ENCODE measurements around a stretch of chr6.

- PRO-cap, 2 experiments: no peak in any of the 2 experiments
- RAMPAGE, long total RNA, 5 experiments: no peak in any of the 5 experiments
Measured at GRCh38 chr6:89186526-89186889, 30.6 kb downstream of the GABRR1 start.

DNA sequence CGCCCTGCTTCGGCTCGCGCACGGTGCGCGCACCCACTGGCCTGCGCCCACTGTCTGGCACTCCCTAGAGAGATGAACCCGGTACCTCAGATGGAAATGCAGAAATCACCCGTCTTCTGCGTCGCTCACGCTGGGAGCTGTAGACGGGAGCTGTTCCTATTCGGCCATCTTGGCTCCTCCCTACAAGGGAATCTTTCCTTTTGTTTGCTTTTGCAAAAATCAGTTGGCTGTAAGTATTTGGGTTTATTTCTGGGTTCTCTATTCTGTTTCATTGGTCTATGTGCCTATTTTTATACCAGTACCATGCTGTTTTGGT, 13.9 kb upstream of the GABRR1 start:
- PRO-cap, 2 experiments: no peak in any of the 2 experiments
- RAMPAGE, long total RNA, 5 experiments: no peak in any of the 5 experiments

DNA sequence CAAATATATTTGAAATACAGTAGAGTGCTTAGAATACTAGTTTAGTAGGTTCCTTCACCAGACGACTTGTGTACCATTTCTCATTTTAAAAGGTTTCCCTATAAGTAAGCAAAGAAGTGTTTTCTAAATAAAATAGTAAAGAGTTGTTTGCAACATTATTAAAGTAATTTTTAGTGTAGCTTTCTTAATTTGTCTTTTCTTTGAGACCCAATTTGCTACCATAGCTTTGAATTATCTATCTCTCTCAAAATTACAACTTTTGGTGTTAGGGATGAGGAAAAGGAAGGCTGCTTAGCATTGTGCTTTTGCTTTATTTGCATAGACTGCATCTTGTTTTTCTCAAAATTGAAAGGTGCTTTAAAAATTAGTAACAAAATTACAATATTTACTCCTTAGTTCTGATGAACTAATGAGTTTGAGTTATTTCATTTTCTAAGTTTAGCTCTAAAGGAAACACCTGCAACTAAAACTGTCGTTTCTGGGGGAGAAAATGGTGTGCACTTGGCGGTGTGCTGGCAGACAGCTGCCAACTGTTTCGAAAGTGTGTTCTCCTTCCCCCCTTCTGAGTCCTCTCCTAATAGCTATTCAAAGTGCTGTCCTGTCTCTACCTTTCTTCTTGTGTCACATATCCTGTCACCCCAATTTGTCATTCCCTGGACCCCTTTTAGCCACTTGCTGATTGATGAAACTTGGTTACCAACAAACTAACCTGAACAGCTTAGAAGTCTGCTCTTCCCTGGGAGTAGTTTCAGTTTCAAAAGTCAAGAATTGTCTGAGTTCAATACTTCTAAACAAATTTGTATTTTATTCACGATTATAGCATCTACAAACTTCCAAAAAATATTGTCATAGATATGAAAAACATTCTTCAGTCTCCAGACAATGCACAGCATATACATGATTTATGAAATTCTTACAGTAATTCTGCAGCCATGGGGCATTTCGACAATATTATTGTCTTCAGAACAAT, 4.8 kb upstream of the UBE2J1 start:
- PRO-cap, 2 experiments: no peak in any of the 2 experiments
- RAMPAGE, long total RNA, 5 experiments: no peak in any of the 5 experiments

DNA sequence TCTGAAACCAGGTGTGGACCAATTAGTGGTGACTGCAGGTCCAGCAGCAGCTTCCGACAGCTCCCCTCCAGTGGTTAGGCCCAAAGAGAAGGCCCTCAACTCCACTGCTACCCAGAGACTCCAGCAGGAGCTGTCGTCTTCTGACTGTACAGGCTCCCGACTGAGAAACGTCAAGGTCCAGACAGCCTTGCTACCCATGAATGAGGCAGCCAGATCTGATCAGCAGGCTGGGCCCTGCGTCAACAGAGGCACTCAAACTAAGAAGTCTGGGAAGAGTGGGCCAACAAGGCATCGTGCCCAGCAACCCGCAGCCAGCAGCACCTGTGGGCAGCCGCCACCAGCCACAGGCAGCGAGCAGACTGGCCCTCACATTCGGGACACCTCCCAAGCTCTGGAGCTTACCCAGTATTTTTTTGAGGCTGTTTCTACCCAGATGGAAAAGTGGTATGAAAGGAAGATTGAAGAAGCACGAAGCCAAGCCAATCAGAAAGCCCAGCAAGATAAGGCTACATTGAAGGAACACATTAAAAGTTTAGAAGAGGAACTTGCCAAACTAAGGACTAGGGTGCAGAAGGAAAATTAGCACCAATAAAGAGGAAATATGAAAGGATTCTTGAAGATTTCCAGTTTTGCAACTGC, 8.0 kb downstream of the LYRM2 start:
- PRO-cap, 2 experiments: no peak in any of the 2 experiments
- RAMPAGE, long total RNA, 5 experiments: no peak in any of the 5 experiments

DNA sequence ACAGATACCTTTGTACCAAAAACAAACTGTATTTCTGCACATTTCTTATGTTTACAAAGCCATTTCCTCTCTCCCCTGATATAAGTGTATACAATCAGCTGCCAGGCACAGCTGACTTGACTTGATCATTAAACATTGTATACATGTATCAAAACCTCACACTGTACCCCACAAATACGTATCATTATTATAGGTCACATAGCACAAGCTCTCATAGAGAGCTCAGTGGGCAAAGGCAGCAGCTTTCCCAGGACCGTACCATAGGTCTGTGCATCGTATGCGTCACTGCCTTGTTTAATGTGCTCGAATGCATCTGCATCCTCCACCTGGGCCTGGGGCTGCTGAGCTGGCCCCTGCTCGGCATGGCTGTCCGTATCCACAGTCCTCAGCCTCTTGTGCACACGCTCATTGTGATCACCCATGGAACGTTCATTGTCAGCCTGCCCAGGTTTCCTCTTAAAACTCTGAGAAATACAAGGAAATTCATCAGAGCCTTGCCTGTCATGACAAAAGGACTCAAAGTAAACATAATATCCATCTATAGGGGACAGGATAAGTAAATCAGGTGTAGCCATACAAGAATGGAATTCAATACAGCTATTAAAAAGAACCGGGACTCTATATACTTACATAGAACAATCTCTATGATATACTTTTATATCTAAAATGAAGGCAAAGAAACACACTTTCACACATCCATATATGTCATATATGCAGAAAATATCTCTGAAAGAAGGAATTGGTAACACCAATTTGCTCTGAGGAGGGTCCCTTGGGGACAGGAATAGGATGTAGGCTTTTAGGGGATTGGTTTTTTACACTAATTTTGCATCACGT, 17.2 kb upstream of the LYRM2 start:
- PRO-cap, 2 experiments: no peak in any of the 2 experiments
- RAMPAGE, long total RNA, 5 experiments: no peak in any of the 5 experiments

DNA sequence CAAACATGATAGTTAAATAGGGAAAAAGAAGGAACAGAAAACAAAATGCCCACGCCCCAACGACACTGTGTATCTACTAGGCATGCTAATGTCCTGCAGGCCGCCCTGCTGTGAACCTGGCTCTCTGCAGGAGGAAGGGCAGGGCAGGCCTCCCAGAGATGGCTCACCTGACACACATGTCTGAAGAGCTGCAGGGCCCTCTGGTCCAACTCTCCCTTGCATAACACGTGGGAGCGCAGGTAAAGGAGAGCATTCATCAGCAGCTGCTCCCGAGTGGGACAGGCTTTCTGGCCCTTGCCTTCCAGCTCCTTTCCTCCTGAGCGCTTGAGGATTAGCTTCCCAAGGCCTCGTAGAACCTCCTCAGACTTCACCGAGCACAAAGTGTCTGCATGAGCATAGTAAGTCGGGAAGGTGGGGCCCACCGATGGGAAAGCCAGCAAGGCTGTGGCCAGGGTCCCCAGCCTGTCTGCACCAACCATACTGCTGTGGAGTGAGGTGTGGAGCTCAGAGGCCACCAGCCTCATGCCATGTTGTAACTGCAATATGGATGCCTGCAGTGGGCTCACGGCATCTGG, 53.8 kb upstream of the LYRM2 start:
- PRO-cap, 2 experiments: no peak in any of the 2 experiments
- RAMPAGE, long total RNA, 5 experiments: no peak in any of the 5 experiments

- PRO-cap, 2 experiments: no peak in any of the 2 experiments
- RAMPAGE, long total RNA, 5 experiments: no peak in any of the 5 experiments
Measured at GRCh38 chr6:90000757-90001510, 106.7 kb downstream of the GJA10 start.

DNA sequence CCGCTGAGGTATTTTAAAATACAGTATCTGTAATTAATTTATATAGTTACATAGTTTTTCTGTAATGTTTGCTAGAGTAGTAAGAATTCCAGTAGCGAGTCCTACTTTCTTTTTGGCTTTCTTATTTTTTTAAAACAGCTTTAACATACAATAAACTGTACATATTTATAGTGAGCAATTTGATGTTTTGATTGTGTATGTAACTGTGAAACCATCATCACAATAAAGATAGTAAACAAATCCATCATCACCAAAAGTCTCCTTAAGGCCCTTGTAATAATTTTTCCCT, 115.6 kb downstream of the GJA10 start:
- PRO-cap, 2 experiments: no peak in any of the 2 experiments
- RAMPAGE, long total RNA, 5 experiments: no peak in any of the 5 experiments

GRCh38 chr6:90083862-90084485, 189.7 kb downstream of the GJA10 start:
- PRO-cap, 2 experiments: no peak in any of the 2 experiments
- RAMPAGE, long total RNA, 5 experiments: no peak in any of the 5 experiments

- PRO-cap, 2 experiments: no peak in any of the 2 experiments
- RAMPAGE, long total RNA, 5 experiments: no peak in any of the 5 experiments
Measured at GRCh38 chr6:90108075-90108359, 188.6 kb downstream of the BACH2 start.

GRCh38 chr6:90233801-90234396, 62.7 kb downstream of the BACH2 start:
- PRO-cap, 2 experiments: no peak in any of the 2 experiments
- RAMPAGE, long total RNA, 5 experiments: no peak in any of the 5 experiments

DNA sequence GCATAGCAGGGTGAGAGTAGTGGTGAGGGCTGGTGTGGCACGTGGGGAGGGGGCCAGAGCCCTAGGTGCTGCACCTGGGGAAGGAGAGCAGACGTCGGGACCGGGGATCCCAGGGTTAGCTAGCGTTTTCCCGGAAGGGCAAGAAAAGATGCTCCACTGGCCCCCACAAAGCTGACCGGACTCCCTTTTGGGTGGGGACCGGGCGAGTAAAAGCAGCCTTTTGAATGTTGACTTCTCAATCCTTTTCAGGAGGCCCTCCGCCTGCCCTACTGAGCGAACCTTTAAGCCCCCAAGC, 540 bp upstream of the BACH2 start:
- PRO-cap, 2 experiments: no peak in any of the 2 experiments
- RAMPAGE, long total RNA, 5 experiments: no peak in any of the 5 experiments

GRCh38 chr6:90376236-90376511, 79.5 kb upstream of the BACH2 start:
- PRO-cap, 2 experiments: peak in 2 of 2 experiments; most common plus-strand start chr6:90376337 (in 1)
- RAMPAGE, long total RNA, 5 experiments: no peak in any of the 5 experiments

GRCh38 chr6:90425127-90425536, 128.5 kb upstream of the BACH2 start:
- PRO-cap, 2 experiments: no peak in any of the 2 experiments
- RAMPAGE, long total RNA, 5 experiments: no peak in any of the 5 experiments

DNA sequence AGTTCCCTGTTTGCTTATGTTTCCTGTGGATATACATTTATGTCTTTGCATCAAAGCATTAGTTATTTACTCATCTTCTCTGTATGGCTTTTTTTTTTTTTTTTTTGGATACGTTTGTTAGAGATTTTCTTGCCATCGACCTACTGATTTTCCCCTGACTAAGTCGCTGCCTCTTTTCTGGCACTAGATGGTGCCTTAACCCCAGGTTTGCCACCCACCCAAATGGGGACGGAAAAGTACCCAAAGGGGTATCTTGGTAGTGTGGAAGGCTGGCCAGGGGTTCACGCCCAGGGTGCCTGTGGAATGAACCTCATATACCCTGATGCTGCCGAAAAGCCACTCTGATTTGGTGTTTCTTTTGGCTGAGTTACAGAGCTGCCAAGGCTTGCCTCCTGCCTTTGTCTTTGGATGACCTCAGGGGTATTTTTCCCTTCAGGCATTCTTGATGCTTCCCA, 78.2 kb downstream of the MAP3K7 start:
- PRO-cap, 2 experiments: no peak in any of the 2 experiments
- RAMPAGE, long total RNA, 5 experiments: no peak in any of the 5 experiments

DNA sequence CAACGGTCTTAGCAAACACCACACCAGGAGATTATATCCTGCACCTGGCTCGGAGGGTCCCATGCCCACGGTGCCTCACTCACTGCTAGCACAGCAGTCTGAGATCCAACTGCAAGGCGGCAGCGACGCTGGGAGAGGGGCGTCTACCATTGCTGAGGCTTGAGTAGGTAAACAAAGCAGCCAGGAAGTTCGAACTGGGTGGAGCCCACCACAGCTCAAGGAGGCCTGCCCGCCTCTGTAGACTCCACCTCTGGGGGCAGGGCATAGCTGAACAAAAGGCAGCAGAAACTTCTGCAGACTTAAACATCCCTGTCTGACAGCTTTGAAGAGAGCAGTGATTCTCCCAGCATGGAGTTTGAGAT, 24.5 kb downstream of the MAP3K7 start:
- PRO-cap, 2 experiments: no peak in any of the 2 experiments
- RAMPAGE, long total RNA, 5 experiments: no peak in any of the 5 experiments

DNA sequence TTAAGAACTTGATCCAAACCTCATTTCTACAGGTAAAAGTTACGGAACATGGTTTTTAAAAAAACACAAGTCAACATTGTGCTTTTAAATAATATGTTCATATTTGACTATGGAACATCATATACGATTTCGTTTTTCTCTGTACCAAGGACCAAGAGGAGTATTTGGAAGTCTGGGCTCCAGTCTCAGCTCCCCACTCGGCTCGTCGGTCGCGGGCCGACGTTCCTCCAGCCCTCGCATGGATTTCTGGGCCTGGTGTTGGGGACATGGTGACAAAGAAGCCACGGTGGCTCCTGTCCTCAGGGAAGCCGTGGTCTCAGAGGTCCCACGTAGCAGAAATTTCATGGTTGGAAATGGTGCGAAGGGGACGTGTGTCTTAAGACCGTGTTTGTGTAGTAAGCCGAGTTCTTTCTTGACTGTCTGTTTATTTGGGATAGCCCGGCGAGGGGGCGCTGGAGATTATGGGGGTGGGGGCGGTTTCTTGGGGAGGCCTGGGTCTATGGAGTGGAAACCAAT, 23.3 kb upstream of the MAP3K7 start:
- PRO-cap, 2 experiments: no peak in any of the 2 experiments
- RAMPAGE, long total RNA, 5 experiments: no peak in any of the 5 experiments

GRCh38 chr6:93417038-93417940, 2.1 kb downstream of the EPHA7 start:
- PRO-cap, 2 experiments: no peak in any of the 2 experiments
- RAMPAGE, long total RNA, 5 experiments: no peak in any of the 5 experiments

GRCh38 chr6:96836668-96836834, 726 bp downstream of the GPR63 start:
- PRO-cap, 2 experiments: no peak in any of the 2 experiments
- RAMPAGE, long total RNA, 5 experiments: no peak in any of the 5 experiments

GRCh38 chr6:97104537-97104840, 178.5 kb downstream of the MMS22L start:
- PRO-cap, 2 experiments: no peak in any of the 2 experiments
- RAMPAGE, long total RNA, 5 experiments: no peak in any of the 5 experiments